Fibroblast of the aortic adventitia (primary cell): ENCODE measurements around a stretch of chr22.

GRCh38 chr22:36541674-36542408 is 12.9 kb upstream of the EIF3D start:
- CAGE, long polyA plus RNA = no peak

DNA sequence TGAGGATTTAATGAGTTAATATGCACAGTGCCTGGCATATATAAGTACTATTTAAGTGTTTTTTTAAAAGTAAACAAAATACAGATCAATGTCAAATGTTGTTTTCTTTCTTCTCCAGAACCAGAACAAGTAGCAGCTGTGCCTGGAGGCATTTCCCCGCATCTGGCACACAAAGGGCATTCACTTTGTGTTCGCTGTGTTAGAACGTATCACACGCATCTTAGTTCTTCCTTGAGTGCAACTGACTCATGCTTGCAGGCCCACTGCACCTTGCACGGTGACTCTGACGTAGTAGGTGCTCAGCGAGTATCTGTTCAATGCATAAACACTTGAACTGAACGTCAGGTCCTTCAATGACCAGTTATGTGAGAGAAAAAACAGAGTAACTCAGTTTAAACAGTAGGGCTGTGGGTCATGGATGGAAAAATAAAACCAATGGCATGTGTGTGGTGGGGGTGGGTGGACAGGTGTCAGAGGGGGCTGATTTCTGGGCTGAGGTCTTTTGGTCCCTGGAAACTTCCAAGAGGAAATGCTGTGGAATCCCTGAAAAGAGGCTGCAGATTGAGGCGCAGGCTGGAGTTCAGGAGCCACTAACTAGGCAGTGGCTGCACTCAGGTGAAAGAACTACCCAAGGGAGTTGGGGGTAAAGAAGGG is 3.4 kb downstream of the IFT27 start:
- CAGE, long polyA plus RNA = no peak

DNA sequence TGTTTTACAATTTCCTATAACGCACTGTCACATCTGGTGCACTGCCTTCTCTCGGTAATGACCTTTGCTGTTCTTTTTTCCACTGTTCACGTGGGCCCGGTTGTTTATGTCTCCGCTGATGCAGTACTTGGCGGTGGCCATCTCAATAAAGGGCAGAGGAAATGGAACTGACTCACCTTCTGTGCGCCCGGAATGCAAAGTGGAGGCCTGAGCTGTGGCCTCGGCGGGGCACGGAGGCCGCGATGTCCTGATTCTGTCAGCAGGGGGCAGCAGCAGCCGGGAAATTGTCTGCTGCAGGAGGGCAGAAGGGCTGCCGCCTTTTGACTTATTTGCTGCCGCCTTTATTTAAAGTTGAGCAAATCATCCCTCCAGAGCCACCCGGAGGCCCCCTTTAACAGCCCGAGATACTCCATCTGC is 6.0 kb upstream of the IFT27 start:
- CAGE, long polyA plus RNA = no peak

DNA sequence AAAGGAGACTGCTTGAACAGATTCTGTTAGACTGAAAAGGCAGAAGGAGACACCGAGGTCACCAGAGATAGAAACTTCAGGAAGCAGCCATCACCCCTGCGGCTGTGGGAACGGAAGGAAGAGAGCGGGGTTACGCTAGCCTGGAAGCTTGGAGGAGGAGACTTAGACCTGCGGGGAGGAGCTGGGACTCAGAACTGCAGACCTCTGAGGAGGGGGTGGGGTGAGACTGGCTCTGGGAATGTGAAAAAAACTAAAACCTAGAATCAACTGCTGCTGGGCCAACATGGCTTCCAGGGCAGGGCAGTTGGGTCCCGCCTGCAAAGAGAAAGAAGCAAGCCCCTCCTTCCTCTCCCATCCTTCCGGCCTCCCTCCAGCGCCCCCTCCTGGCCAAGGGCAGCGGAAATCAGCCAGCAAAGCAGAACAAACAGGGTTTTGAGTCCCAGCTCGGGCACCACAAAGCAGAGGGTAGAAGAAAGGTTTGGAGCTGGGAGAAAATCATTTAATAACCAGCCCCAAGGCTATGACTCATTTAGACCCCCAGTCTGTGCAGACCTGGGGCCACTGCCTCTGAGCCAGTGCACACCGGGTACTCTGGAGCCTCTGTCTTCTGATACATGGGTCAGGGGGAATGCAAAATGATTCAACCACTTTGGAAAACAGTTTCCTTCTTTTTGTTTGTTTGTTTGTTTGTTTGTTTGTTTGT is 7.3 kb upstream of the NCF4 start:
- CAGE, long polyA plus RNA = no peak

DNA sequence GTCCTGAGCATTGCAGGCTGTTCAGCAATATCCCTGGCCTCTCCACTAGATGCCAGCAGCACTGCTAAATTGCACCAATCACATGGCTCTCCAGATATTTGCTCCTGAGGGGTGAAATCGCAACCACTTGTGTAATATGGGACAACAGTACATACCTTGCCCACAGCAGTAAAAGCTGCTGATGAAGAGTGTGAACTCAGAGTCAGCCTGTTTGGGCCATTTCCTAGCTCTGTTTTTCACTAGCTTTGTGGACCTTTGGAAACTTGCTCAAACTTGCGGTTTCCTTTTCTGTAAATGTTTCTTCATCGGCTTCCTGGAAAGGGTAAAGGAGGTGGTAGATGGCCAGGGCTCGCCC is 12.9 kb downstream of the NCF4 start:
- CAGE, long polyA plus RNA = no peak

DNA sequence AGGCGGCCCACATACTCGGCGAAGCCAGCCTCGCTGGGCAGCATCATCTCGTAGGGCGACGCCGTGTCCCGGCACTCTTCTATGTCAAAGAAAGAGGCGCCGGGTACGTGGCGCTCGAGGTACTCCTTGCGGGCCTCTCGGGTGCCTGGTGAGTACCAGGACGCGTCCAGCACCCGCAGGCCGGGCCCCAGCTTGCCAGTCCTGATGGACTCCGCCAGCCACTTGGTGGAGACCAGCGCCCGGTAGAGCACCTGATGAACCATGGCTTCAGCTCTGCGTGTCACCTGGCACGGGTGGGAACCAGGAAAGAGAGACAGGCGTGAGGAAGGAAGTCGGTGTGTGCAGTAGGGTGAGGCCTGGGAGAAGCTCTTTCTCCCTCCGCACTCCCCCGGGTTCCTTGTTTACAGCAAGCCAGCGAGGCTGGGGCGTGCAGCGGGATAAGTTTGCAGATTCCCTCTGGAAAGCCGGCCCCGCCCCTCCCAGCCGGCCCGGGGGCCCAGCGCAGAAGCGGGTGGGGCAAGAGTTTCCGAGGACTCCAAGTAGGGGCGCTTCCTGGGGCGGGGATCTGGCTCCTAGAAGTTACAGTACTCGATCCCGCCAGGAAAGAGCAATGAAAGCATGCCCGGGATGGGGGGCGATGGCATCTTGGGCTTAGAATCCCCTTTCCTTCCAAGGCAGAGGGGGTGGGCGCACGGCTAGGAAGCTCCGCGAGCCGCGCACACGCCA is 614 bp downstream of the TST start:
- CAGE, long polyA plus RNA = no peak

GRCh38 chr22:37126605-37126878 is 17.0 kb upstream of the TMPRSS6 start:
- CAGE, long polyA plus RNA = no peak

DNA sequence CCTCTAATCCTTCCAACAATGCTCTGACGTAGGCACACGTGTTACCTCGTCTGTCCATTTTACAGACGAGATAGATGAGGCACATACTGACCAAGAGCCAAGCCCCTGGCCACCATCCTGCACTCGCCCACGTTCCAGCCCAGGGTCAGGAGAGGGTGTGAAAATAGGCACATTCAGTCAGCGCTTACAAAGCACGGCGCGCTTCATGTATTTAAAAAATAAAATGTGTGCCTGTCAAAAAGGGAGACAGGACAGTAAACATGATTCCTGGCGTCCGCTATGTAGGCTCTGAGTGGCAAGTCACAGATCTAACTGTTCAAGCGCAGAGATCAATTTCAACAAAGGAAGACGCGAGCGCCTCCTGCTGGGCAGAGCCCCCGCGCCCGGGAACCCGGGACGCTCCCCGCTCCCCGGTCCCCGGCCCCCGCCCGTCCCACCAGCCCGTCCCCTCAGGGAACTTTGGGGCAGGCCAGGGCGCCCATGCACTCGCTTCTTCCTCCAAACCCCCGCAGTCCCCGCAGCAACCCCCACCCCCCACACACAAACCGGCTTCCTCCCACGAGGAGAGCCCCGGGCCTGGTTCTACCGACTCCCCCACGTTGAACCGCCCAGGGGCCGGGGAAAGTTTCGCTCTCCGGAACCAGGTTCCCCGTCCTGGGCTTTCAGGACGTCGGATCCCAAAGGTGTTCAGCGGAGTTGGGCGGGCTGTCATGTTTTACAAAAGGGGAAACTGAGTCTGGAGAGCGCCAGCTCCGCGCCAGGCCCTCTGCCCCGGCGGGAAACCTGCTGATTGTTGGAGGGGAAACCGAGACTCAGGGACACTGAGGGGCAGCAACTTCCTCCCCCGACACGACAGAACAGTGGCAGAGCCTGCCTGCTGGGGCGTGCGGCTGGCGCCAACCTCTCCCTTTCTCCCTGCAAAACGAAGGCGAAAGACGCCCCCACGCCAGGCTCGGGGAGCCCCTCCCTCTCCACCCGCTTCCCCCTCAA is 10.5 kb upstream of the C1QTNF6 start:
- CAGE, long polyA plus RNA = no peak

GRCh38 chr22:37199267-37199753 is 11.3 kb upstream of the C1QTNF6 start:
- CAGE, long polyA plus RNA = no peak

DNA sequence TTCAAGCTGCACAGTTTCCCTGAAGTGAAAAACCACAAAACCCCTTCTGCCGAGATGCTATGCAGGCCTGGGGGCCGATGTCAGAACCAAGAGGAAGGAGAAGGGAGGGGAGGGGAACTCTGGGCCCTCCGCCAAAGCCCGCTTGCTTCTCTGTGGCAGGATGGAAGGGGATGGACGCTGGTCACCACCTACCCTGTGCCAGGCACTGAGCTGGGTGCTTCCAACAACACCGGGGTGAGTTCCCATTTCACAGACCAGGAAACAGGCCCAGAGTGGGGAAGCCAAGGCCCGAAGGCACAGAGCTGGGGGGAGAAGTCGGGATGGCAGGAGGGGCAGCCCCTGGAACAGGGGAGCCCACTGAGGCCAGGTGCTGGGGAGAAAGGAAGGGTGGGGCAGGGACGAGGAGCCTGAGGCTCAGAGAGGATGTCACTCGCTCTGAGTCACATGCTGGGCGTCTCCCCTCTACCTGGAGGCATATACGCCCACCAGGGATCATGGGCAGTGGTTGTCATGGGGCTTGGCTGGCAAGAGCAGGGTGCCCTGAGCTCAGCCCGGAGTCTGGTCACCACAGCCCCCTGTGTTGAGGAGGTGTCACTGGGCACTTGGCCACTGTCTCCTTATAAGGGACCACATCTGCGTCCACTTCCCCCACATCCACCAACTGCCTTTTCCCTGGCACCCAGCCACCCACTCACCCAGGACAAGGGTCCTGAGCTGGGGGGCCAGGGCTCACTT is 15.5 kb downstream of the RAC2 start:
- CAGE, long polyA plus RNA = no peak

DNA sequence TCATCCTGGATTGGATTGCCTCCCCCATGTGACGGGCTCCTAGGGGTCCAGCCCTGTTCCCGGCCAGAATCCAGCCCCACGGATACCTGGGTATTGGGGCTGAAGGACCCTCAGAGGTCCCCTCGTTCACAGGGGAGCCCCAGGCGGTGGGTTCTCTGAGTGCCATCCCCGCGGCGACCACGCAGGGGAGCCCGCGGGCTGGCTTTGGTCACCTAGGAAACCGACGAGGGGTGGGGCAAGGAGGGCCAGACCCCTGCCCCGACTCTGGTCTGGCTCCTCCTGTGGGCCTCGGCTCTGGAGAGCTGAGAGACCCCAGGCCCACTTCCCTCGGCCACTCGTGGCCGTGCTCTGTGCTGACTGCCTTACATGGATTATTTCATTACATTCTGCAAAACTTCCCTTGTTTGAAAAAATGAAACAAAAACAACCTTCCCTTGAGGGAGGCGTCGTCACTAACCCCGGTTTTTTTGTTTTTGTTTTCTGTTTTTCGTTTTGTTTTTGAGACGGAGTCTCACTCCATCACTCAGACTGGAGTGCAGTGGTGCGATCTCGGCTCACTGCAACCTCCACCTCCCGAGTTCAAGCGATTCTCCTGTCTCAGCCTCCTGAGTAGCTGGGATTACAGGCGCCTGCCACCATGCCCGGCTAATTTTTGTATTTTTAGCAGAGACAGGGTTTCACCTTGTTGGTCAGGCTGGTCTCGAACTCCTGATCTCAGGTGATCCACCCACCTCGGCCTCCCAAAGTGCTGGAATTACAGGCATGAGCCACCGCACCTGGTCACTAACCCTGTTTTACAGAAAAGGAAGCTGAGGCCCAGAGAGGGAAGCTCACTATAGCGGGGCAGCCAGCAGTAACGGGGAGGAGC is 15.0 kb upstream of the CYTH4 start:
- CAGE, long polyA plus RNA = no peak

DNA sequence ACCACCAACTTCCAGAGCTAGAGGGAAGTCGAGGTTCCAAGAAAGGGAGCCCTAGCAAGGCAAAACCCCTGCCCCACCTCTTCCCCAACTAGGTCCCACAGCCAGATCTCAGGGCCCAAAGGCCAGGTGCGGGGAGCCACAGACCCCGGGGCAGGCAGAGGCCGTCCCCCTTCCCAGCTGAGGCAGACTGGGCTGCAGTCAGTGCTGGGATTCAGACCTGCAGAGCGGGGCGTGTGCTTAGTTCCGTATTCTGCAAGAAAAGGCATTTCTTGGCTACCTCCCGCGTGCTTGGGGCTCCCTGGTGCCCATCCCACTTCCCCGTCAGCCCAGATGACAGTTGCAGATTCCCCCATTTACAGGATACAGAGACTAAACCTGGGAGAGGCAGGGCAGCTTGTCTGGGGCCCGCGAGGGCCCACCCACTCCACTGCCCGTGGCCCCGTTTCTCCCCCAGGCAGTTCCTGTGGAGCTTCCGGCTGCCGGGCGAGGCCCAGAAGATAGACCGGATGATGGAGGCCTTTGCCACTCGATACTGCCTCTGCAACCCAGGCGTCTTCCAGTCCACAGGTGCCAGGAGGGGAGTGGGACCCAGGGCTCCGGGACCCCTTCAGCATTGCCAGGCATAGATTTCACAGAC is 18.3 kb downstream of the CYTH4 start:
- CAGE, long polyA plus RNA = no peak

- CAGE, long polyA plus RNA = no peak
Observed at GRCh38 chr22:37321189-37321737, 39.0 kb downstream of the CYTH4 start.

DNA sequence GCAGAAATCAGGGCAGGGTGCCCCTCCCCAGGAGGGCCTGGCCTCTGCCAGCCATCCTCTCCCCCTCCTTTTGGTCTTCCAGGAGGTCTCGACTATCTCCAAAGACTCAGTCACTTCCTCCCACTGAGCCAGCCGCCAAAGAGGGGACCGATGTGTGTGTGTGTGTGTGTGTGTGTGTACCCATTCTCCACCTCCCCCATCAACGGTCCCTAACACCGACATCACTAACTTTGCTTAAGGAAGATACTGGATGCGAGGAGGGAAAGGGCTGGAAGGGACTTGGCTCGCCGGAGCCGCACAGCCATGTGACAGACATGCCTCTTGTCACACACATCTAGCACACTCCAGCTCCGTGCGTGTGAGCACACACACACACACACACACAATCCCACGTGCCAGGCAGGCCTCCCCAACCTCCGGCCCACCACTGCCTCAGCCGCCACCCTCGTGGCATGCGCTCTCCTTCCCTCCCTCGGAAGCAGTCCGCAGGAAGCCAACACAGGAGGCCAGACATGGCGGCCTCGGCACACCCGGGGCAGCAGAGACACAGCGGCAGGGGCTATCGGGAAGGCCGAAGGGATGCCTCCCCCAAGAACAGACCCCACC is 1.3 kb downstream of the MFNG start:
- CAGE, long polyA plus RNA = no peak

DNA sequence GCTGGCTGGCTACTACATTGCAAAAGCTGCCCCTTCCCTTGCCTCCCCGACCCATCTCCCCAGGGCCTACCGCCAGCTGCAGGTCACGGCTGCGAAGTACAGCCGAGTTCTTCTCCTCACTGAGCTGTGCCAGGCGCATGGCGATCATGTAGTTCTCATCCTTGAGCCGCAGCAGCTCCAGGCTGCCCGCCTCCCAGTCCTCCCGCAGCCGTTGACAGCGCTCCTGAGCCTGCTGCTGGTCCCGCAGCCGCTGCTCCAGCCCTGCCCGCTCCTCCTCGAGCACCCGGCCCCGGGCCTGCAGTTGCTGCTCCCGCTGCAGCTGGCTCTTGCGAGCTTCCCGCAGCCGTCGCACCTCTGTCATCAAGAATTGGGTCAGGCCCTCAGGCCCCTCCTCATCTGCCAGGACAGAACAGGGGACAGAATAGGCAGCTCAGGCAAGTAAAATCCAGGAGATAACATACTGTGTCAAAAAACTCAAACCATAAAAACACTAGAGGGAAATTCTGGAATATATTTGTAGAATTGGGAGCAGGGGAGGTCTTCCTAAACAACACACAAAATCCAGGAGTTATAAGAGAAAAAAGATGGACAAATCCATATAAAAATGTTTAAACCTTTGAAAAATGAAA is 3.2 kb downstream of the CARD10 start:
- CAGE, long polyA plus RNA = no peak

GRCh38 chr22:37521448-37521948 is 2.3 kb upstream of the CARD10 start:
- CAGE, long polyA plus RNA = no peak

GRCh38 chr22:37561509-37562275 is 1.4 kb downstream of the CDC42EP1 start:
- CAGE, long polyA plus RNA = no peak

GRCh38 chr22:37577128-37577362 is 2.8 kb downstream of the LGALS2 start:
- CAGE, long polyA plus RNA = no peak

DNA sequence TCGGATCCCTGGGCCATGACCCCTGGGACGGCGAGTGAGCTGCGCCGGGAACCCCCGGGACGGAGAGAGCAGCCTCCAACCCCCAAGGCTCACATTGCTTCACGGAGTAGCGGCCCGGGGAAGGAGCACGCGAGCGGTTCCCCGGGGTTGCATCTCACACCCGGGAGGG is 371 bp downstream of the GGA1 start:
- CAGE, long polyA plus RNA = no peak

- CAGE, long polyA plus RNA = no peak
Observed at GRCh38 chr22:37625781-37626822, 13.4 kb upstream of the SH3BP1 start.